AG09309 (cell line): ENCODE measurements around a stretch of chr12.

DNA sequence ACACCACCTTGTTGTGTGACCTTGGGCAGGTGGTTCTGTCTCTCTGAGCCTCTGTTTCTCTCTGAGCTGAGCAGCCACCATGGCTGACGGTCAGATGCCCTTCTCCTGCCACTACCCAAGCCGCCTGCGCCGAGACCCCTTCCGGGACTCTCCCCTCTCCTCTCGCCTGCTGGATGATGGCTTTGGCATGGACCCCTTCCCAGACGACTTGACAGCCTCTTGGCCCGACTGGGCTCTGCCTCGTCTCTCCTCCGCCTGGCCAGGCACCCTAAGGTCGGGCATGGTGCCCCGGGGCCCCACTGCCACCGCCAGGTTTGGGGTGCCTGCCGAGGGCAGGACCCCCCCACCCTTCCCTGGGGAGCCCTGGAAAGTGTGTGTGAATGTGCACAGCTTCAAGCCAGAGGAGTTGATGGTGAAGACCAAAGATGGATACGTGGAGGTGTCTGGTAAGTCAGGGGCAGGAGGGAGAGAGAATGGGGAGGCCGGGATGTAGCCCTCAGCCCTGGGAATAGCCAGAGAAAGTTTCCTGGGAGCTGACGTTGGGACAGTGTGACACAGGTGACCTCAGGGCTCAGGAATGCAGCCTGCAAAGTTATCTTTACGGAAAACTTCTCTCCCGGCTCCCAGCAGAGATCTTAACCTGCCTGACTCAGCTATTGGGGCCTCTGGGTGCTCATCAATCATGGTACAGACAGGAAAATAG, 654 bp downstream of the HSPB8 start:
- RRBS = no CpG with 5 or more reads among the region's 19 CpGs

- RRBS = no CpG with 5 or more reads among the region's 3 CpGs
Observed at GRCh38 chr12:119203974-119204534, 25.3 kb downstream of the HSPB8 start.

DNA sequence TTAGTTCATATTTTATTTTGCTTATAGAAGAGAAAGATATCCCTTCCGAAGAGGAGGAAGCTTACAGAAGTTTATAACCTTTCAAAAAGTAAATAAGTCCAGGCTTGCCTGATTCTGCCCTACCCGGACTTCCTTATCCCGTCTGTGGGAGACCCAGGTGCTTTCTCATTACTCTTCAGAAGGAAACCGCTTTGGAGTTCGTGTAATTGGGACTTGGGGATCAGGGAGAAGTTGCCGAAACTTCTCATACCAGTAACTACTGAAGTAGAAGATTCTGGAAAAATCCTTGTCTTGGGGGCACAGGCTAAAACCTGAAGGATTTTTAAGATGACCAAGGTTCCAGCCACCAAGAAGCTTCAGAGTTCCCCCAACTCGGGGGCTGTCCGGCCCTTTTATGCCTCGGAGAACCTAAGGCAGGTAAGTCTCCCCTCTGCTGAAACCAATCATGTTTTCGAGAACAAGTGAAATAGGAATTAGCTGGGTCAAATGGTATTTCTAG, 370 bp downstream of the CCDC60 start:
- RRBS = no CpG with 5 or more reads among the region's 10 CpGs

DNA sequence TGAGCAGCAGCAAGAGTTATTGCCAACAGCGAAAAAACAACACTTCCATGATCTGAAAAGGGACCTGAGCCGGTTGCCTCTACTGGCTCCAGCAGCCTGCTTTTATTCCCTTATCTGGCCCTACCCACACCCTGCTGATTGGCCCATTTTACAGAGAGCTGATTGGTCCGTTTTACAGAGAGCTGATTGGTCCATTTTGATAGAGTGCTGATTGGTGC, 62.6 kb downstream of the CCDC60 start:
- RRBS = no CpG with 5 or more reads among the region's 3 CpGs

DNA sequence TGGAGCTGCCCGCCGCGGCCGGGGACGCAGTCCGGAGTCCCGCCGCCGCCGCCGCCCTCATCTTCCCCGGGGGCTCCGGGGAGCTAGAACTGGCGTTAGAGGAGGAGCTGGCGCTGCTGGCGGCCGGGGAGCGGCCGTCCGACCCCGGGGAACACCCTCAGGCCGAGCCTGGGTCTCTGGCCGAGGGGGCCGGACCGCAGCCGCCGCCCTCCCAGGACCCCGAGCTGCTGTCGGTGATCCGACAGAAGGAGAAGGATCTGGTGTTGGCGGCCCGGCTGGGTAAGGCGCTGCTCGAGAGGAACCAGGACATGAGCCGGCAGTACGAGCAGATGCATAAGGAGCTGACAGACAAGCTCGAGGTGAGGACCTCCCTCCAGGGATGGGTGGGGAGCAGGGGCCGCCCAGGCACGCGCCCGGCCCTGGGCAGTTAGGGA, 920 bp downstream of the BICDL1 start:
- RRBS = 4% methylated on average over 34 of the region's 41 CpGs

DNA sequence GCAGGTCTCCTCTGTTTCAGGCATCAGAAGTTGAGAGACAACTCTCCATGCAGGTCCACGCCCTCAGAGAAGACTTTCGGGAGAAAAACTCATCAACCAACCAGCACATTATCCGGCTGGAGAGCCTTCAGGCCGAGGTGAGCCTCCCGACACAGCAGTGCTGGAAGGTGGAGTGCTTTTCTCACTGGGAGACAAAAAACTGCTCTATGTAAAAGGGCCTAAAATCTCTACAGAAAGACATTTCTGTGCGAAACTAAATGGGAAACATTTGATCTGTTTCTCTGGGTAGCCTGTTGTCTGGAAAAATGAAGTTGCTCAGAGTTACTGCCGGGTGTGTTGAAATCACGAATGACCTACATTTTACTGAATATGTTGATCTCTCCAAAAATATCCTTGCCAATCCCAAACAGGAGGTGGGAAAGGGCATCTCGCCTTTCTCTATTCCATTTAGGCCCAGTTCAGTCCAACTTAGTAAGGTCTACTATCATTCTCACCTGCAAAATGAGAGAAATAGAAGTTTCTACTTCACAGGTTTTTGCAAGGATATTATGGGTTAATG, 54.8 kb downstream of the RAB35 start:
- RRBS = no CpG with 5 or more reads among the region's 9 CpGs

- RRBS = 81% methylated on average over 12 of the region's 24 CpGs
Observed at GRCh38 chr12:120100455-120101079, 16.0 kb downstream of the RAB35 start.

GRCh38 chr12:120118212-120119324, 2.0 kb upstream of the RAB35 start:
- RRBS = no CpG with 5 or more reads among the region's 26 CpGs

DNA sequence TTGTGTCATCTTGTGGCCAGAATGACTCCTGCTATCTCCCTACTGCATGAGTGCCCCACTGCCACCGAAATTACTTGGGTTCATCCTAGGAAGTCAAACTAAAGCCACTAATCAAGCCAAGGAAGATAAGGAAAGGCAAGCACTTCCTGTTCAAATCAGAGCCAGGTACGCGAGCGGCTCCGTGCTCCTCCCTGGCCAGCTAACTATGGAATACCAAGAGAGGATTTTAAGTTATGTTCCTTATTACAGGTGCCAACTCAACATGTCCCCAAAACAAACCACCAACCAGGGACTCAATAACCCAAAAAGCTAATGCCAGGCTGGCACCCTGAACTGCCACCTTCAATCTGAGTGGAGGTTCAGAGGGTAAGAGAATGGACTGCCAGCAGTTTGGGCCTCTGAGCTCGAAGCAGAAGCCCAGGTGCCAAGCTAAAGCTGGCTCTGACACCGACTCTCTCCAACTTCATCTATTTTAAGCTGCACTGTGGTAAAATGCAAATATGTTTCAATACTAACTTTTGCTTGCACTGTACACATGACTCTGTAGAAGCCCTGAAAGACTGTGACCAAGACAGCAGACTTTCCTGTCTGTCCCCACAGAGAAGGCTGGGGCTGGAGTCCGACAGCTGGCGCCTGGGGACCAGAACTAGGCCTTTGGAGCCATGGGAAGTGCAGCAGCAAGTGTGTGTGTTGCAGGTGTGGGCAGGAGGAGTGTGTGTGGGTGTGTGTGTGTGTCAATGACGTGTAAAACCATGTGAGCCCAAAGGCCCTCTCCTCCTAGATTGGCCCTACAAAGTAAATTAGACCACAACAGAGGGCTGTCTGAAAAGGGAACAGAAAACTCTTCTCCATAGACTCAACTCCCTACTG, 16.2 kb upstream of the RAB35 start:
- RRBS = no CpG with 5 or more reads among the region's 10 CpGs

DNA sequence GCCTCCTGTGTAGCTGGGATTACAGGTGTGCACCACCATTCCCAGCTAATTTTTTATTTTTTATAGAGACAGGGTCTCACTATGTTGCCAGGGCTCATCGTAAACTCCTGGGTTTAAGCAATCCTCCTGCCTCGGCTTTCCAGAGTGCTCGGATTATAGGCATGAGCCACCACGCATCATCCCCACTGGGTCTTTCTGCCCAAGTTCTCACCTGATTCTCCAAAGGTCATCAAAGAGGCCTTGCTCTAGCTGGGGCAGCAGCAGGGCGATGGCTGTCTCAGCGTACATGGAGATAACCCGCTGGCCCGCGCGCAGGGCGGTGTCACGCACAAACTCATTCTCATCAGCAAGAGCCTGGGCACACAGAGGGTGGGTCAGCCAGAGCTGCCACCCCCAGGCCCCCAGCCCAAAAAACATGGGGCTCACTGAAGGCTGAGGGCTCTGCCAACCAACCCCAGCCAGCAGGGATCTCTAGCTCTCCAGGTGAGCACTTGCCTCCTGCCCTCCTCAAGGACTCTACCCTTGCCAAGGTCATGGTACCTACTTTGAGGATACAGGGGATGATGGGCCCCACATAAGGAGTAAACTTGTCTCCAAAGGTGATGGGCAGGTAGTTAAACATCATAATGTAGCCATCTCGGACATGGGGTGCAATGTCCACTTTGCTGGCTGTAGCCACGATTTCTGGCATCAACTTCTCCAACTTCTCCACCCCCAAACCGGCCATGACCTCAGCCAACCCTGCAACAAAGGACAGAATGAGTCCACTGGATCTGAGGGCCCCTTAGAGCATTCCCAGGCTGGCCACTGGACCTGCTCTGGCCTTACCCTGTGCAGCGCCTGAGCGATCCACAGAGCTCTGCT, 27.8 kb upstream of the RAB35 start:
- RRBS = no CpG with 5 or more reads among the region's 17 CpGs

- RRBS = no CpG with 5 or more reads among the region's 7 CpGs
Observed at GRCh38 chr12:120195930-120196786, 1.6 kb upstream of the GCN1 start.

GRCh38 chr12:120249179-120249526, 16.4 kb downstream of the PXN start:
- RRBS = no CpG with 5 or more reads among the region's 2 CpGs

DNA sequence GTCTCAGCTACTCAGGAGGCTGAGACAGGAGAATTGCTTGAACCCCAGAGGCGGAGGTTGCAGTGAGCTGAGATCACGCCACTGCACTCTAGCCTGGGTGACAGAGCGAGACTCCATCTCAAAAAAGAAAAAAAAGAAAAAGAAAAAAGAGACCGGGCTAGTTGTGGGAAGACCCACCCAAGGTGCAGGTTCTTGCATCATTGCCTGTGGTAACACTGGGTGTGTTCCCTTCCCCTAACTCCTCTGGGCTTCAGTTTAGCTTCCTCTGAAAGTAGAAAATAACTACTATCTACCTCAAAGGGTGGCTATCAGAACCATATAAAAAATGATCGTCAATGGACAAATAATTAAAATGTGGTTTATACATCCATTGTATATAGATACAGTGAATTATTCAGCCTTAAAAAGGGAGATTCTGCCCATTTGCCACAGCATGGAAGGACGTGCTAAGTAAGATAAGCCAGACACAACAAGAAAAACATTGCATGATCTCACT, 12.1 kb downstream of the PXN start:
- RRBS = no CpG with 5 or more reads among the region's 6 CpGs

DNA sequence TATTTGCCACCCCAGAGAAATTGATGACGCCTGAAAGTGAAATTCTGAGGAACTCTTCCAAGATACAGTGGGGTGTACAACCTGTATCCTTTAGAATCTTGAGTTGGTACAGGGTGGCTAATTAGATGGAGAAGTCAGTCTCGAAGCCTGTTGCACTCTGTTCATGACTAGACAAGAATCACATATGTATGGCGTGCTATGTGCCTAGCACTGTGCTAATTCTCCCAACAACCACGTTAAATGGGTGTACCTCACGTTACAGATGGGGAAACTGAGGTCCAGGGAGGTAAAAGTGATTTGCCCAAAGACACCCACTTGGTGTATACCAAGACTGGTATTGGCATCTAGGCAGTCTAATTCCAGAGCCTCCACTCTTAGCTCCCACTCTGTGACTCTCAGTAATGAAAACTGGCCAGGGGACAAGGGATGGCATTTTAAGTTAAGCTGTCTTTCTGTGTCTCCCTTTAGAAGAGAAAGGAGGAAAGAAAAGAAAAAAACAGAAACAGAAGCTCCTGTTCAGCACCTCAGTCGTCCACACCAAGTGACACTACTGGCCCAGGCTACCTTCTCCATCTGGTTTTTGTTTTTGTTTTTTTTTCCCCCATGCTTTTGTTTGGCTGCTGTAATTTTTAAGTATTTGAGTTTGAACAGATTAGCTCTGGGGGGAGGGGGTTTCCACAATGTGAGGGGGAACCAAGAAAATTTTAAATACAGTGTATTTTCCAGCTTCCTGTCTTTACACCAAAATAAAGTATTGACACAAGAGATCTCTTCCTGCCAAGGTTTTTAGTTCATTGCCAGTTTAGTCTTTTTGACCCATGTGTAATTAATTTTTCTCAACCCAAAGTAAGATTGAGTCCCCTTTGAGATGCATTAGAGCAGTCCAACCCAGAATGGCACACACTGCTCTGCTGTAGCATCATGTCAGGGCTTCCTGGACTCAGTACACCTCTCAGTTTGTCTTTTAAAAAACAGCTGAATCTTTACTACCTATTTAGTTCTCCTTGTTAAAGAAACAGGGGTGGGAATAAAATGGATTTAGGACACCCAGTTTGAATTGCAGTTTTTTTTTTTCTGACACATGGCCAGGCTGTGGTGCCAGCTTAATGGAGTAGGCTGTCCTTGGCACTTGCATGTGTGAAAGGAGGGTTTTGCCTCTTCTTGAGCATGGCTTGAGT, 4.7 kb downstream of the POP5 start:
- RRBS = no CpG with 5 or more reads among the region's 6 CpGs

- RRBS = 2% methylated on average over 36 of the region's 65 CpGs
Observed at GRCh38 chr12:120584369-120585138, 3.4 kb upstream of the POP5 start.

DNA sequence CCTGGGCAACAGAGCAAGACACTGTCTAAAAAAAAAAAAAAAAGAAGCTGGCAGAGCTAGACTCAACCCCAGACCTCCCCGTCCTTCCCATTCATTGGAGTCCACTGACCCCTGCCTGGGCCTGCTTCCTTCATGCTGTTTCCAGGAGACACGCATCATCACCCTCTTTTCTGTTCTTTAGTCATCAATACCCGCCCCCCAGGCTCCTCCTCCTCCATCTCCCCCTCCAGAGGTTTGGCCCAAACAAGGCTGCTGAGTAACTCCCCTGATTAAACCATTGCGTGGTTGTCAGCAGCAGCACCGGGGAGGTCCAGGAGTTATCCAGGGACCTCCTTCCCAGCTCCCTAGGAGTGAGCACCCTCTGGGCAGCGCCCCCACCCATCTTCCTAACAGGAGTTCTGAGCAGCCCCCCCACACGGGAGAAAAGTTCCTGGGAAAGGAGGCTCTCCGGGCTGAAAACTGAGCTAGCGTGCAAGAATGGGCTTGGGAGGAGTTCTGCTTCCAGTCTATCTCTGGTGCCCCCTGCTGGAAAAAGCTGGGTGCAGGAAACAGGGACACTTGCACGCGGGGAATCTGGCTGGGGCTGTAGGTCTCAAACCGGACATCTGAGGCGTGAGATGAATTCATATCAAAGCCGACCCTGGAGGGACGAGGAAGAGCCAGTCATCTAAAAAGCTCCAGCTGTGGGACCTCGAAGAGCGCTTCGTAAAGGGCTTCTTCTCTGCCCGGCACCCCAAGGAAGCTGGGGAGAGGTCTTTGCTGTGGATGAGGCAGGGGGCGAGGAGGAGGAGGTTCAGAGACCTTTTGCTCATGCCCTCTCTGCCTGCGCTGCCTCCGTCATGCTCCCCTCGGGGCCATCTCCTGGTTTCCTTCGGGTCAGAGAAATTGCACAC, 8.7 kb downstream of the CABP1 start:
- RRBS = no CpG with 5 or more reads among the region's 24 CpGs

DNA sequence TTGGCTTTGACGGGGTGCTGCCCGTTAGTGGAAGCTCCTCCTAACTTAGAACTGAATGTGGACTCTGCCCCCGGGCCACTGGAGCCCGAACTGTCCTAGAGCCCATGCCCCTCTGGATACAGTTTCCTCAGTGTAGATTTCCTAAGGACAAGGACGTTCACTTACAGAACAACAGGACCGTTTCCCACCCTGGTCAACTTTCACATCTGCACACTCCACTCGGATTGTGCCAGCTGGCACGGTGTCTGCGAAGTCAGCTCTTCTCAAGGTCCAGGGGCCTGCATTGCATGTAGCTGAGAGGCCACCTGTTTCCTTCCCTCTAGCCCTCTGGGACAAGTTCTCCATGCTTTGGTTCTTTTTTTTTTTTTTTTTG, 16.5 kb downstream of the ACADS start:
- RRBS = 80% methylated on average over 1 of the region's 9 CpGs

DNA sequence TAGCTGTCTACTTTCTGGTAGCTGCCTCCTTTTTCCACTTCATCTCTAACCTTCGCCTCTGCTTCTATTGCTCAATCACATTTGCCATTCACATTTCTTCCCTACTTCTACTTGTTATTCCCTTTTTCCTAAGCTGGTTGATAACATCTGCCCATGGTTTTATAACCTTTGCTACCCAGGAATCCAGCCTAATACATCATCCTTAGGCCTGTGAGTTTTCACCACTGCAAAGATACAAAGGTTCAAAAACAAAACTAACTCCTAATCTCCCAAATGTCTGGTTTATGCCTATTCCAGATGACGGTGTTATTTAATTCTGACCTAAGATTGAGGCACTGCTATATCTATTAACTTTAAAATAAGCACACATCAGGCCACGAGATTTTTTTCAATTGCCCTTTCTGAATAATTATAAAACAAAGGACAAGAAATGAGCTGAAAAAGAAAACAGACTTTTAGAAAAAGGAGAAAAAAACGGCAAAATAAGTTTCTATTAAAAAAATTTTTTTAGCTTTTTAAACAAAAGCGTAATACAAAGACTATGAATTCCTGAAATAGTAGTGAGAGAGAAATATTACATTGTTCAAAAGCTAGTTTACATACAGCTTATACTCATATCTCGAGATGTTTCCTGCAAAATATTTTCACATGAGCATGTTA, 13.0 kb downstream of the SPPL3 start:
- RRBS = no CpG with 5 or more reads among the region's 6 CpGs

GRCh38 chr12:120903233-120904203, 640 bp downstream of the SPPL3 start:
- RRBS = 2% methylated on average over 39 of the region's 92 CpGs

DNA sequence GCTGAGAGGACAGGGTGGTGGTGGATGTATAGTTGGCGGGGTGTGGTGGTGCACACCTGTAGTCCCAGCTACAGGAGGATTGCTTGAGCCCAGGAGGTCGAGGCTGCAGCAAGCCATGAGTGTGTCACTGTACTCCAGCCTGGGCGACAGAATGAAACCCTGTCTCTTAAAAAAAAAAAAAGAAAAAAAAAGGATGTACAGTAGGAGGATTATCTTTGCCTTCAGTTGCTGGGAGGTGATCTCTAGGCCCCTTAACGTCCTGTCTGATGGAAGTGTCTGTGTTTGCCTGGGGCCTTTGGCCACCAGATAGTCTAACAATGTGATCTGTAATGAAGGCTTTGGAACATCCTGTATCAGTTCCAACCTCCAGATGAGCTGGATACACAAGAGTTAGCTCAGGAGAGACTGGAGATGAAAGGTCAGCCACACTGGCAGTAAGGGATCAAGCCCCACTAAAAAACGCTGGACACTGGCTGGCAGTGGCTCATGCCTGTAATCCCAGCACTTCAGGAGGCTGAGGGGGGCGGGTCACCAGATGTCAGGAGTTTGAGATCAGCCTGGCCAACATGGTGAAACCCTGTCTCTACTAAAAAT, 19.2 kb upstream of the HNF1A start:
- RRBS = no CpG with 5 or more reads among the region's 6 CpGs